CD14-positive monocyte (primary cell): ENCODE data around the genes AK2 and SFPQ.

- CAGE, long polyA plus RNA: no peak
Observed at GRCh38 chr1:33017438-33017975, 19.2 kb downstream of the AK2 start.

DNA sequence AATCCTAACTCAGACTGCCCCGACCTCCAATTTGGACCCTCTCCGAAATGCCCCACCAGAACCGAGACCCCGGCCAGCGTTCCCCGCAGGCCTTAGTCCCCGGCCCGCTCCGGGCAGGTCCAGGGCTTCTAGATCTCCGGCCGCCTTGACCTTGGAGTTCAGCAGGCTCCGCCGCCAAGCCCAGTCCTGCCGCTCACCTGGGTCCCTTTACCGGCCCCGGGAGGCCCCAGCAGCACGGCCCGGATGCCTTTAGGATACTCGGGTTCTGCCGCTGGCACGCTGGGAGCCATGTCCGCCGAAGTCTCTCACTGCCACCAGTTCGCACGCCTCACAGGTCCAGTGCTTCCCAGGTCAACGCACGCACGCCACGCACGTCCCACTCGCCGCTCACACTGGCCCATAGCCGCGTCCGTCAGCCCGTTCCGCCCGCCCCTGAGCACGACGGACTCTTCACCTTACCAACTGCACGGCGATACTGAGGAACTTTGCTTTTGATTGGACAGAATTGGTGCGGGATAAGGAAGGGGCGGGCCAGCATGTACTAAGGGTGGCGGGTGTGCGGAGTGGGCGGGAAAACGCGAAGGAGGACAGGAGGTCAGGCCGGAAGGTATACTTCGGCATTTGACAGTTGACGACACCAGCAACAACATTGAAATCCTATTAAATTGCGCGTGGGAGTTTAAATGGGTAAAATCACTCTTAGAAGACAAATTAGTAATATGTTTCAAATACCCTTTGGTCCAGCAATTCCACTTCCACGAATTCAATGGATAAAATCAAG lies at the start of gene AK2:
Gene AK2 (minus strand): TSS at position 345 of the 781 bp plus-strand sequence.
- CAGE, long polyA plus RNA: no peak

- CAGE, long polyA plus RNA: no peak
Observed at GRCh38 chr1:33156812-33157130, 25.1 kb downstream of the TRIM62 start.

DNA sequence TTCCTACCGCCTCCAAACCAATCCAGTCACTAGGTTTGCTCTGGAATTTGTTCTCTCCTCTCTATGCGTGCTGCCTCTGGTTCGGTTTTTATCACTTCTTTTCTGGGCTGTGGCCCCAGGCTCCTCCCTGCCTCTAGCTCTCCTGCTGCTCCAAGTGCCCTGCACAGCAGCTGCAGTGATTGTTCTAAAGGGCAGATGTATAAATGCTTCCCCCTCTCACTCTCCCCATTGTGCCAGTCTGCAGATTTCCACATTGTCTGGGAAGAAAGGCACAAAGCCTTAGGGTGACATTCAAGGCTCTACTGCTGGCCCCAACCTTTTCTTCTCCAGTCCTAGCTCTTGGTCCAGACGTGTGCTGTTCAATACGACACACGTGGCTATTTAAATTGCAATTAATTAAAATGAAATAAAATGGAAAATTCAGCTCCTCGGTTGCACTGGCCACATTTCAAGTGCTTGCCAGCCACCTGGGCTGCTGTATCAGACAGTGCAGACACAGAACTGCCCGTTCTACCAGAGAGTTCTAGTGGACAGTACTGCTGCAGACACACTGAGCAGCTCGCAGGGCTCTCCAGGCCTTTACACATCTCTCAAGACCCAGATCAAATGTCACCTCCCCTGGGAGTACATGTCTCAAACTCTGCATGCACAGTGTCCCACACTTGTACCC lies 12.4 kb downstream of the TRIM62 start:
- CAGE, long polyA plus RNA: no peak

DNA sequence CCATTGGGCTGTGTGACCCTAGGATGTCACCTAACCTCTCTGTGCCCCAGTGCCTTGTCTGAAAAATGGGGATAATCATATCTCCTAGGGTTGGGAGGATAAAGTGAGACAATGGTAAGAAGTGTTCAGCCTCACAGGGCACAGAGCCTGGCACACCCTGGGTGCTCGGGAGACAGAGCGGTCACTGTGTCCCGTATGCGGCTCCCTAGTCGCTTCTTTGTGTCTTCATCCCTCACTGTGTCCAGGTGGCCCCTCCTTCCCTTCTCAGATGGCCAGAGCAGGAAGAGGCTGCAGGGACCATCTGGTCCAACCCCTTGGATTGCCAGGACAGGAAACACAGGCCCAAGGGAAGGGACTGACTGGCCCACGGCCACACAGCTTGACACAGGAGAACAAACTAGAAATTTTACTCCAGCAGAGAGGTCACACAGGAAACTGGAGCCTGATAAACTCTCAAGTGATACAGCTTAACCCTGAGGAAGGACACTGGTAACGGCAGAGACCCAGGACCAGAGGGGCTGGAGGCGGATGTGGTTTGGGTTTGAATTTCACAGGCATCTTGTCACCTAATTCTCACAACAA lies 11.0 kb downstream of the TRIM62 start:
- CAGE, long polyA plus RNA: no peak

GRCh38 chr1:33265142-33265894 lies 9.0 kb downstream of the ZNF362 start:
- CAGE, long polyA plus RNA: no peak

DNA sequence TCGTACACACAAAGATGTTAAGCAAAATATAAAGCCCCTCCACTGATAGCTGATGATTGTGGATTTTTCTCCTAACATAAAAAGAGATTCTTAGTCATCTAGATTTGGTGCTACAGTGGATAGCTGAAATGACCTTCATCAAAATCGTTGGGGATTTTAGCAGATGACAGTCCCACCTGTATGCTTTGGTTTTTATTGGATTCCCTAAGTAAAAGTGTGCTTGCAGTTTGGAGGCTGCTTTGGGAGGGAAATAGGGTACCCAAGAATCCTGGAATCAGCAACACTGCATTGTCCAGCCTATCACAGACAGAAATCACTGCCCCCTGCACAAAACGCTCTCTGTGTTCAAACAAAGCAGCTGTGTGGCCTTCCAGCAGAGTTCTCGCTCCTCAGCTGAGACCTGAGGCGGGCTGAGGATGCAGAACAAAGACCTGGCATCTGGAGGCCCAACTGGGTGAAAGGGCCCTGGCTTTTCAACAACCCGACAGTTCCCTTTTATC lies 42.4 kb upstream of the A3GALT2 start:
- CAGE, long polyA plus RNA: no peak

- CAGE, long polyA plus RNA: no peak
Observed at GRCh38 chr1:33431163-33431377, 175 bp upstream of the PHC2 start.

DNA sequence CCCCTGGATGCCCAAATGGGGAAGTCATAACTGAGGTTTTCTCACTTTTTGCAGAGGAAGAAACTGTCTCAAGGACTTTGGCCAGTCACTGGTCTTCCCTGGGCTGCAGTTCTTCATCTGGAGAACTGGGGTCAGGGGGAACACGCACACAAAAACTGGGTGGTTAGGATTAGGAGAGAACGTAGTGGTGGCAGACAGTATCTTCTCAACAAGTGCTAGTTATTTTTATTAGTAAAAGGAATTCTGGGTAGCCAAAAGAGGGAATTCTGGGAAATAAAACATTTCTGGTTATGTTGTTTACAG lies 11.0 kb upstream of the ZSCAN20 start:
- CAGE, long polyA plus RNA: no peak

GRCh38 chr1:33902891-33903201 lies 39.0 kb downstream of the HMGB4 start:
- CAGE, long polyA plus RNA: no peak

- CAGE, long polyA plus RNA: no peak
Observed at GRCh38 chr1:34427321-34427782, 250.6 kb downstream of the C1orf94 start.

GRCh38 chr1:34791795-34792130 lies 1.0 kb upstream of the GJA4 start:
- CAGE, long polyA plus RNA: no peak

DNA sequence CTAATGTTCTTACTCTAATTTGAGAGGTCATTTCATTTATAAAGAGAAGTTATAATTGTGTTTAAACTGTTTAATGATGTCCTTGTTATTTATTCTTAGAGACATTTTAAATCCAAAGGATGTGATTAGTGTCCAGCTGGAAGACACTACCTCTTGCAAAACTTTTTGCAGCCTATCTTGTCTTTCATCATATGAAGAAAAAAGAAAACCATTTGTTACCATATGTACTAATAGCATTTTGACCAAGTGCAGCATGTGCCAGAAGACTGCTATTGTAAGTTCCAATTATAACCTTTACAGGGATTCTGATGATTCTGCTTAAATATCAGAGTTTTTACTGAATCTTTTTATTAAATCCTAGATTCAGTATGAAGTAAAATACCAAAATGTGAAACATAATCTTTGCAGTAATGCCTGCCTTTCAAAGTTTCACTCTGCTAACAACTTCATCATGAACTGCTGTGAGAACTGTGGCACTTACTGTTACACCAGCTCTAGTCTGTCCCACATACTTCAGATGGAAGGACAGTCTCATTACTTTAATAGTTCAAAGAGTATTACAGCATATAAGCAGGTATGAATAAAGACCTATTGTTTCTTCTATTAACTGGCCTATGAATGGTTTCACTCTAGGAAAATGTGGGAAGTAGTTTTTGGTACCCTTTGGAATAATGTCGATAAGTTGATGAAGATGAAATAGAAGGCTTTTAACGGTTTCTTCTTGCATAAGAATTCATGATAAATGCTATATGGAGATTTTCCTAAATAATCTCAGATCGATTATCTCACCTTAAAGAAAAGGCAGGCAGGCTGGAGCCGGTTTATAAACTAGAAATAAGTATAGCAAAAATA lies 25.2 kb downstream of the ZMYM1 start:
- CAGE, long polyA plus RNA: no peak

DNA sequence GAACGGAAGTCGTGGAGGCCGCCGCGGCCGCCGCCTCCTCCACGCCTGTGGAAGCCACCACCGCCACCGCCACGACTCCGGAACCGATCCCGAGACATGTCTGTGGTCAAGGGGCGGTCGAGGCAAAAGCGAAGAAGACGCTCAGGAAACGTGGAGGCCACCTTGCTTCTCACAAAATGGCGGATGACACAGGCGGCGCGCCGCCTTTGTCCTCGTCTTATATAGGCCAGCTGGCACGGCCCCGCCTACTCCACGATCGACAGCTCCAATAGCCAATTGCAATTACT lies at the start of gene SFPQ:
Gene SFPQ (minus strand): TSS at position 194 of the 287 bp plus-strand sequence.
- CAGE, long polyA plus RNA: start-site peak on the minus strand centred at position 185 of the sequence, 16 bp wide, 307 and 210 reads in 2 replicates

GRCh38 chr1:35264603-35265492 lies 3.7 kb upstream of the ZMYM4 start:
- CAGE, long polyA plus RNA: no peak

- CAGE, long polyA plus RNA: no peak
Observed at GRCh38 chr1:35461951-35462230, 95.3 kb downstream of the KIAA0319L start.

- CAGE, long polyA plus RNA: no peak
Observed at GRCh38 chr1:35499827-35500205, 57.4 kb downstream of the KIAA0319L start.

- CAGE, long polyA plus RNA: no peak
Observed at GRCh38 chr1:35527649-35528458, 29.3 kb downstream of the KIAA0319L start.

DNA sequence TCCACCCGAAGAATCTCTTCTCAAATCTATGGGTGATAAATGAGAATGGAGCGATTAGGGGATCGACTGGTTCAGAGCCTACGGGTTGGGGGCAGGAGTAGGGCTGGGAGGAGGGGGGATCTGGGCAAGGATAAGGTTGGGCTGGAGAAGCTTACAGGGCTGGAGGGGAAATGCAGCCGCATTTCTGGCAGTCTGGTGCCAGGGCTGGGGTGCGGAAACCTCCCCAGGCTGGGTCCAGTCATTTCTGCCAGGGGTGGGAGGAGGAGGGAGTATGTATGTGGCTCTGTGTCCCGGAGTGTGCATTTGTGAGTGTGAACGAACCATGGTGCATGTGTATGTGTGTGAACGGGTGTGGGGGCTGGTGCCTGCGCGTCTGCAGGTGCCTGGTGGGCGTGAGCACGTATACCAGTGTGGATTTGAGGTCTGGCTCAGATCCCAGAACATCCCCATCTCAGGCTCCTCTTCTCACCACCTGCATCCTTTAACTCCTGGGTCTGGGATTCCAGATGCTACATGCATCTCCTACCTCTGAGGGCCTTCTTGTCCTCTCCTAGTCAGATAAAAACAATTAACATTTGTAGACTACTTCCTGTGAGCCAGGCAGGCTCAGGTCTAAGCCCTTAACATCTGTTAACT lies 10.1 kb downstream of the C1orf216 start:
- CAGE, long polyA plus RNA: no peak

DNA sequence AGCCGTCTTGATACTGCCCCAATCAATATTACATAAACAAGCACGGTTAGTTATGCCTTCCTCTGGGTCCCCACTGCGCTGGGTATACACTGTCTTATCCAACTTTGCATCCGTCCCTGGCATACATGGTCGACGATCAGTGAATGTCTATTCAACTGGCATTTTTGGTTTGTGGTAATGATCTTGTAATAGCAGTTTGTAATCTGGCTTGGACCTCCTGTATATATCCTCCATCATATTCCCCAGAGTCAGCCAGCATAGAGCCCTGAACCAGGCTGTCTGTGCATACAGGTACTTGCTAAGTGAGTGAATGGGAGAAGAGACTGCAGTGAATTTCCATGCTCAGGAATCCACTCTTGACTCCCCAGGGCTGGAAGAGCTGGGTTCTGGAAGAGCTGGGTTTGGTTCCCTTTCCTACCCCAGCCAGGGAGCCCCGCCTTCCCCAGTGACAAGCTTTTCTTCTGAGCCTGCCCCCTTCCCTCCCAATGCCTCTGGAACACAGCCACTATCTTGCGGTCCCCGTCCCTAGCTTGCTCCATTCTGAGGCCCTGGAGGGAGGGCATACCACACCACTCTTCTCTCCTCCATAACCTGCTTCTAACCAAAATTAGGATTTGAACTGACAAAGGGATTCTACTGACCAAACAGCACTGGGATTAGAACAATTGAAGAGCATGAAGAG lies 992 bp downstream of the C1orf216 start:
- CAGE, long polyA plus RNA: no peak